Mesangial cell (primary cell): ENCODE measurements around the genes ZNF124, OR14L1P, OR2L3, OR2T29 and OR2T34.

GRCh38 chr1:247171822-247172120, at the start of gene ZNF124:
Gene ZNF124, minus strand, starts transcription at chr1:247172020.
- RAMPAGE, long total RNA = start-site peak on the minus strand at chr1:247172016-247172020, 92 reads

- RAMPAGE, long total RNA = no peak
These were observed 56.2 kb upstream of the ZNF124 start for GRCh38 chr1:247228095-247228330.

DNA sequence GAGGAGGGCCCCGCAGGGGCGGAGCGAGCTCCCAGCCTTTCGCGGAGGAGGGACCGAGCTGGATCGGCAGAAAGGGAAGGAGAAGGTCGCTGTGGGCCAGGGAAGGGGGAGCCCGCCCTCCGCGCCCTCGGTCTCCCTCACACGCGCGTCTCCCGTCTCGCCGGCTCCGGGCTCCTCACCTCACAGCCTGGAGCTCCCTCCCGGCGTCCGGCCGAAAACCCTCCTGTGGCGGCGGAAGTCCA, 493 bp downstream of the ZNF496 start:
- RAMPAGE, long total RNA = no peak

DNA sequence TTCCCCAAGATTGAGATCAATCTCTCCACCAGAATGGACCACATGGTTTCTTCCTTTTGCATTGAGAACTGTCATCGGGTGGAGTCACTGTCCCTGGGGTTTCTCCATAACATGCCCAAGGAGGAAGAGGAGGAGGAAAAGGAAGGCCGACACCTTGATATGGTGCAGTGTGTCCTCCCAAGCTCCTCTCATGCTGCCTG, 9.3 kb downstream of the NLRP3 start:
- RAMPAGE, long total RNA = no peak

DNA sequence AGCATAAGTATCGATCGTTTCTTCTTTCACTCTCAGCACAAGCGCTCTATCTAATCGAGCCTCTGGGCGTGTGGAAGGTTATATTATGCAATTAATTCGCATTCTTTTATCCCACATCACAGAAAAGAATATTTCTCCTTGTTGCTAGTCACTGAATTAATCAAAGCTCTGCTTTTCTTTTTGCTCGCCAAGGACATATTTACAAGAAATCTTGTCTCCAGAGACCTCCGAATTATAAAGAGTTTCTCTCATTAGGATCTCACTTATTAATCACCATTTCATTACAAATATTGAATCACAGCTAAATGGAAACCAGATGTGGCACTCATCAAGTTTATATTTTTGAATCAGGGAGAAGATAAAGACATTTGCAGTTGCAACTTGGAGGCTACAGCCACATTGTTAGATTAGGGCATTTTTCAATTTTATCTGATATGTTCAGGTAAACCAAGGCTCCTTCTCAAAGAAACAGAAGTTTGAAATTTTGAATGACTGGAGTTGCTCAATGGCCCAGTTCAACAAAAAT, at the start of gene OR14L1P:
TSS of gene OR14L1P (plus strand) at position 285 of the 526 bp plus-strand sequence.
- RAMPAGE, long total RNA = no peak

DNA sequence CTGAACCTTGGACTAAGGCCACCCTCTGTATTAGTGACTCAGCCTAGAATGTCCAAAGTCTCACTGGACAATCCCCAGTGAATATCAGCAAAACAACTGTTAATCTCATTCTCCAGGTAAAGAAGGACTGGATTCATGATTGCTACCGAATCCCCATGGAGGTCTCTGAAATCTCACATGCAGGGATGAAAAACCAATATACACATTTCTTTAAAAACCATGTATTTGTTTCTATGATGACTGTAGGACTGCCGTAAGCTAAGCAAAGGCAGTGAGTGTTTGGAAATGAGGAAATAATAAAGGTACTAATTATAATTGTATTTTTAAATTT, at the start of gene OR2L3:
TSS of gene OR2L3 (plus strand) at position 258 of the 331 bp plus-strand sequence.
- RAMPAGE, long total RNA = no peak

DNA sequence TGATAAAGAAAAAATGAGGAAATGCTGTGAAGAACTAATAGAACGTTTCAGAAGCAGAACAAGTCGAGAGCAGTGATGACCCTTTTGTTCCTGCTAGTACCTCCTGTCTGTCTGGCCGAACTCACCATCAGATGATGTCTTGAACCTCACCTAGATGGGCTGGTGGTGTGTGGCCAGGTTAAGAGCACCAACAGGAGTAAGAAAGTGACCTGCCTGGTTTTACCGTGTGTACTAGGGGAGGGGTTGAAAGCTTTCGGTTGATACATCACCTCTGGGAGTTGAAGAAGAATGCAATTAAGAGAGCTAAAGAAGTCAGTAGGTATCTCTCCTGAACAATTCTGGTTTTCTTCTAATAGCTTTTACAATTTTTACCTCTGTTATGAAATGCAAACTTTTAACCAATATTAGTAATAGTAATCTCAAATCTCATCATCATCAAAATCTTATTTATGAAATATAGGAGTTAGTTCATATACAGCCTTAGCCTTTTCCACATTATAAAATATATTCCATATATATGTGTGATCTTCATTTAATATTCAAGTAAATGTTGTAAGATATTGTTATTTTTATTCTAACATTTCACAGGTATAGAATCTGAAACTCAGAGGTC, at the start of gene OR2T29:
TSS of gene OR2T29 (minus strand) at position 172 of the 613 bp plus-strand sequence.
- RAMPAGE, long total RNA = no peak

GRCh38 chr1:248574594-248575045, at the start of gene OR2T34:
Gene OR2T34, minus strand, starts transcription at chr1:248574757.
- RAMPAGE, long total RNA = no peak

DNA sequence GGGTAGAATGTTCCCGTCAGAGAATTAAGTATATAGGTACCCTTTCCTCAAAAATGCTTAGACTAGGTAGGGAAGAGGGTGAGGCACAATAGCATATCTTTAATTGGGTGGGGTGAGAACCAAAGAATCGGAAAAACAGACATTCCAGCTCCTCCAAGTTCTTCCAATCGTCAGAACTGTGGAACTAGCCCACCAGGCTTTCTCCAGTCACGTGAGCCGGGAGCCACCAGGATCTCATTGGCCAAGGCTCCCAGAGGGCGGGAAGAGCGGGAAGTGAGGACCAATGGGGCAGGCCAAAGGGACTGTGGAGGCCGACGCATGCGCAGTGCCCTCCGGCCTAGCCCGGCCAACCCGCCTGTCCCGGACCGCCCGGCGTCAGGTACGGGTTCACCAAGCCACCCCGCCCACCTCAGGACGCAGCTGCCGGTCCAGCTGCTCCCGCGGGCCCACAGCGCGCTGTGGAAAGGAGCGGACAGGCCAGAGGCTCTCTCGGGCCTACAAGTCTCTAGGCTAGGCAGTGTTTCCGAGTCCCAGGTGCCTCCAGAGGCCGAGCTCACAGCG, 36.2 kb upstream of the OR2T27 start:
- RAMPAGE, long total RNA = no peak

GRCh38 chr1:248802268-248802720, 23.4 kb downstream of the SH3BP5L start:
- RAMPAGE, long total RNA = no peak

DNA sequence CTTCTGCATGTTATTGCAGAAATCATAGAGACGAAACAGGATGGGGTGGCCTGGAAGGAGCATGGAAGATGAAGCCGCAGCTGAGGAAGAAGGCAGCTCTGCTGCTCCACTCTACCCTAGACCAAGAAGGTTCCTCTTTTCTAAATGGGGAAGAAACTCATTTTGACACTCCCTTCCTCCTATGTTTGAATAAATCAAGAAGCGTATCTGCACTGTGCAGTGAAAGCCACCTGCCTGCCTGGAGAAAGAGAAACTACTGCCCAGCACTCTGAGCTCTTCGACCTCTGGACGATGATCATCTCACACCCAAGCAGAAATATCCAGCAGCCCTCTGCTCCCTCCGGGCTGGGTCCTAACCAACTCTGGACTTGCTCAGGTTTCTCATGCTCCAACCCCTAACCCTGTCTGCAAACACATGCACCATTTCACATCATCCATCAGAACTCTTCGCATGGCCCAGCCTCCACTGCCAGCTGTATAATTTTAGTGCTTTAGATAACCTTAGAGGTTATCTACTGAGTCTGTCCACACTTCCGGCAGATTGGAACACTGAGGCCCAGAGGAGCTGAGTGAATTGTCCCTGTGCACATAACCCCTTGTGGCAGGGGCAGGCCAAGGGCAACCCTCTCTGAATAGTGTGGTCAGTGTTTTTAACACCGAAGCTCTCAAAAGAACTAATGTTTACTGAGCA, 20.5 kb downstream of the SH3BP5L start:
- RAMPAGE, long total RNA = no peak